Skeletal muscle tissue (tissue), 7 donors: ENCODE measurements around the gene PITPNM2.

DNA sequence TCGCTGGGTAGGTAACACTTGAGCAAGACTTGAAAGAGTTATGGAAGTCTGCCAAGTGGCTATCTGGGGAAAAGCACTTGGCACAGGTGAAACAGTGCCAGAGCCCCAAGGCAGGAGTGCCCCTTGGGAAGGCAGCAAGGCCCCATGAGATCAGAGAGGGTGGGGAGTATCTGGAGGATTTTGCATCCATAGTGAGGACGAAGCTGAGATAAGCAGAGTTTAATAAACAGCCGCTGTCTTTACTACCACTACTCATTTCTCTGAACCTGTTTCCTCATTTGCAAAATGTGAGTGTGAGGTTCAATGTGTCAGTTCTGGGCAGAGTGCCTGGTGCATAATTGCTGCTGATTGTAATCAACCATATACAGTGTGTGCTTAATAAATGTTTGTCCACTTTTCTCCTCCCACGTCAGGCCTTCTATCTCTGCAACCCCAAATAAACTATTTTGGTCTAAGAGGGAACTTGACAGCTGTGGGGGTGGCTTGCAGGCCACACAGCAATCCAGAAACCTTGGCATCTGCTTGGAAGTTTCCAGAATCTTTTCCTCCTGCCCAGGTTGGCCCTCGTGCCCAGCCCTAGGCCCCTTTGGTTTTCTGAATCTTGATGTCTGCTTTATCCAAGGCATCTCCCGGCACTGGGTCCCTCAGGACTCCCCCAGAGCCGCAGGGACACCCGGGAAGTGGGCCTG, 4.6 kb downstream of the ABCB9 start:
- PRO-cap, 3 experiments, result no peak in any of the 3 experiments
- RAMPAGE, long total RNA, result no peak
- RRBS, 2 experiments, result 85 to 92% methylated on average over 3 of the region's 8 CpGs

DNA sequence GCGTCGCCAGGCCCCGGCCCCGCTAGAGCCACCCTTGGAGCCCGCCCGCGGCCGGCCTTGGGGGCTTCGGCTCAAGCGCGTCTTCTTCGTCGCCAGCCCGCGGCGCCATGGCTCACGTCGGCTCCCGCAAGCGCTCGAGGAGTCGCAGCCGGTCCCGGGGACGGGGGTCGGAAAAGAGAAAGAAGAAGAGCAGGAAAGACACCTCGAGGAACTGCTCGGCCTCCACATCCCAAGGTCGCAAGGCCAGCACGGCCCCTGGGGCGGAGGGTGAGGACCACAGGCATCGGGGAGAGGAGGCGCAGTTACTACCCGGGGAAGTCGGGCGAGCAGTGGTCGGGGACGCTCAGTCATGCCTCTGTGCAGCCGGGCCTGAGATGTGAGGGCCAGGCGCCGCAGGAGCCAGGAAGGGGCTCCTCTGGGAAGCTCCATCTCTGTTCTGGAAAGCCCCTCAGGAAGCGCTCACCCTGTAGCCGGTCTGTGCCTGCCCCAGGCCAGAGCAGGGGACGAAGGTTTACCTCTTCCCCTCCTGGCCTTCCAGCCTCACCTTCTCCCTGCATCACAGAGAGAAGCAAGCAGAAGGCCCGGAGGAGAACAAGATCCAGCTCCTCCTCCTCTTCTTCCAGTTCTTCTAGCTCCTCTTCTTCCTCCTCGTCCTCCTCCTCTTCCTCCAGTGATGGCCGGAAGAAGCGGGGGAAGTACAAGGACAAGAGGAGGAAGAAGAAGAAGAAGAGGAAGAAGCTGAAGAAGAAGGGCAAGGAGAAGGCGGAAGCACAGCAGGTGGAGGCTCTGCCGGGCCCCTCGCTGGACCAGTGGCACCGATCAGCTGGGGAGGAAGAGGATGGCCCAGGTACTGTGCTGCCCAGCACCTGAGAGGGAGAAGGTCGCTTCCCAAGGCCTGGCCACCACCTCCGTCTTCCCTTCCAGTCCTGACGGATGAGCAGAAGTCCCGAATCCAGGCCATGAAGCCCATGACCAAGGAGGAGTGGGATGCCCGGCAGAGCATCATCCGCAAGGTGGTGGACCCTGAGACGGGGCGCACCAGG, 873 bp downstream of the ARL6IP4 start:
- PRO-cap, 3 experiments, result no peak in any of the 3 experiments
- RAMPAGE, long total RNA, result no peak
- RRBS, 2 experiments, result 8 to 12% methylated on average over 32 to 37 of the region's 60 CpGs

DNA sequence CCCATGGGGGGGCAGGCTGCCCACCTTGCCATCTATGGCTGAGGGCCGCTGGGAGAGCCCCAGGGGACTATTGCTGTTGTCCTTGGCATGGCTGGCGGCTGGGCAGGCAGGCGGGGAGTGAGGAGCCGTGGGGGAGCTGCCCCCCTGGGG, 3.4 kb downstream of the ARL6IP4 start:
- PRO-cap, 3 experiments, result no peak in any of the 3 experiments
- RAMPAGE, long total RNA, result no peak
- RRBS, 2 experiments, result no CpG with 5 or more reads among the region's 4 CpGs

GRCh38 chr12:123009591-123010062, 29.1 kb downstream of the ARL6IP4 start:
- PRO-cap, 3 experiments, result no peak in any of the 3 experiments
- RAMPAGE, long total RNA, result no peak
- RRBS, 2 experiments, result no CpG with 5 or more reads among the region's 11 CpGs

DNA sequence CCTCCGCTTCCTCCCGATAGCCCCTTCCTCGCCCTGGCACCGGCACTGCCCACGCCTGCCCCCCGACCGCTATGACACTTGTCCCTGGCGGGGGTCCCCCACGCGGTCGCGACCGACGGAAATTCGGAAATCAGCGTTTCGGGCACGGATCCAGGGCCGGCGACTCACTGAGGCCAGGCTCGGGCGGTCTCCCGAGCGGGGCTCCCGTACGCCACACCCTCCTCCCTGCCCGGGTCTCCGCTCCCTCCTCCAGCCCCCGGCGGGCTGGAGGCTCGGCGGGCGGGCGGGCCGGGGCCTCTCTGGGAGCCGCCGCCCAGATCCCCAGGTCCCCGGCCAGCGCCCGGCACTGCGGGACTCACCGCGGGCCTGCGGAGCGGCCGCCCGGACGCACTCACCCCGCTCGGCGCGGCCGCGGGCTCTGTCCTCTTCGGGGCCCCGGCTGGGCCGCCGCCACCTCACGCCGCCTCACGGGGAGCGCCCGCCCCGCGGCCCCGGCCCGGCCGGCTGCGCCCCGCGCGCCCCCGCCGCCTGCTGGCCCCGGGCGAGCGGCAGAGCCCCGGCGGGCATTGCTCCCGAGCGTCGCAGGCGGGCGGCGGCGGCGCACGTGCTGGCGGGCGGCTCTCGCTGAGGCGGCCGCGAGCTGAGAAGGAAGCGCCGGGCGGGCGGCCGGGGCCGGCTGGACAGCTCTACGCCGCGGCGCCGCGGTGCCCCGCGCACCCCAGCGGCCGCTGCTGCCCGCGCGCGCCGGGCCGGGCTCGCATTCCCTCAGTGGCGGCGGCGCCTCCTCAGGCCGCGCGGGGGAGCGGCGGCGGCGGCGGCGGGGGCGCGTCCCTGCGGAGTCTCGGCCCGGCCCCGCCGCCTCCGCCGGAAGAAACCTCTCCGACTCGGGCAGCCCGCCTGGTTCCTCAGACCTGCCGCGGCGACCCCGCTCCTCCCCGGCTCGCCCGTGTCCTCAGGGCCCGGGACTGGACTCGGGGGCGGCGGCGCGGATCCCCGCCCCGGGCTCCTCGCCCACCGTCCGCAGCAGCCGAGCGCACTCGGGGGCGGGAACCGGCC, at the start of gene PITPNM2:
PITPNM2 (minus strand) TSS at position 733 of the 1,056 bp plus-strand sequence.
- PRO-cap, 3 experiments, result peak in 3 of 3 experiments; most common plus-strand start position 908 of the sequence (in 2); most common minus-strand start position 169 of the sequence (in 1)
- RAMPAGE, long total RNA, result no peak
- RRBS, 2 experiments, result 3% methylated on average over 117 of the region's 164 CpGs

DNA sequence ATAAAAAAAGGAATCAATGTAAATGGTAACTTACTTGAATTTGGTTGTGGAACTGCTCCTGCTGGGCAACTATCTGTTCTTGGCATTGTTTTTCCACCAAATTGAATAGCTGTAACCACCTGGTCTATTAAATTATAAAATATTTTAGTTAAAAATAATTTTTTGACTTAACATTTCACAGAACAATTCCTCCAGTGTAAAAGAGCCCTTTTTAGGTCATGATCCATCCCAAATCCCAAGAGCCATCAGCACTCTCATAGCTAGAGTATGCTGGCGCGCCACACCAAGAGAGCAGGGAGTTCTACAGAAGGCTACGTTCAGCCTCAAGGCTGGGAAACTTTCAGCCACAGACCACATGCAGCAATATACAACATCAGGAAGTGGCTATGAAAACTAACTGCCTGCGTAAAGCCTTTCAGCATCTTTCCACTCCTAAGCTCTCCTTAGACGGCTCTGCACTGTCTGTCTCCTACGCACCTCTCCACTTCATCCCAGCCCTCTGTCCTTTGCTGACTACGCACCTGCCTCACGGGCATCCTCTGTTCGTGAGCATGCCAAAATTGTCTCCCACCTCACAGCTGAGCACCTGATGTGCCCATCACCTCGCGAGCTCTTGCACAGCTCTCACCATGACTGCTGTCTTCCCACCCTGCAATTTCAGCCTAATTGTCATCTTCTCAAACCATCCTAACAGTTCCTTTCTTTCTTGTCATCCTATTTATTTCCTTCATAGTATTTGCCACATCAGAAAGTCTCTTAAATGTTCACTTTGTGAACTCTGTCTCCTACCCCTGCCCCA, 9.7 kb downstream of the MPHOSPH9 start:
- PRO-cap, 3 experiments, result no peak in any of the 3 experiments
- RAMPAGE, long total RNA, result no peak
- RRBS, 2 experiments, result no CpG with 5 or more reads among the region's 11 CpGs

GRCh38 chr12:123265009-123265363, 6.7 kb downstream of the CDK2AP1 start:
- PRO-cap, 3 experiments, result no peak in any of the 3 experiments
- RAMPAGE, long total RNA, result no peak
- RRBS, 2 experiments, result no CpG with 5 or more reads among the region's 13 CpGs

GRCh38 chr12:123384380-123385418, 767 bp downstream of the KMT5A start:
- PRO-cap, 3 experiments, result no peak in any of the 3 experiments
- RAMPAGE, long total RNA, result no peak
- RRBS, 2 experiments, result 2 to 3% methylated on average over 8 of the region's 37 CpGs

- PRO-cap, 3 experiments, result no peak in any of the 3 experiments
- RAMPAGE, long total RNA, result no peak
- RRBS, 2 experiments, result no CpG with 5 or more reads among the region's 14 CpGs
Observed at GRCh38 chr12:123413388-123413882, 23.0 kb downstream of the RILPL2 start.

- PRO-cap, 3 experiments, result no peak in any of the 3 experiments
- RAMPAGE, long total RNA, result no peak
- RRBS, 2 experiments, result no CpG with 5 or more reads among the region's 10 CpGs
Observed at GRCh38 chr12:123513423-123513622, 20.2 kb downstream of the RILPL1 start.

- PRO-cap, 3 experiments, result no peak in any of the 3 experiments
- RAMPAGE, long total RNA, result no peak
- RRBS, 2 experiments, result no CpG with 5 or more reads among the region's 18 CpGs
Observed at GRCh38 chr12:123620942-123622021, 12.2 kb downstream of the EIF2B1 start.

GRCh38 chr12:123956214-123956889, 16.3 kb downstream of the CCDC92 start:
- PRO-cap, 3 experiments, result no peak in any of the 3 experiments
- RAMPAGE, long total RNA, result no peak
- RRBS, 2 experiments, result no CpG with 5 or more reads among the region's 11 CpGs

DNA sequence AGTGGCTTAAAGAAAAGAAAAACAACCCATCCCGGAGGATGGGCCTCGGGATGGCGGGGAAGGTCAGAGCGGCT, 272 bp downstream of the ZNF664 start:
- PRO-cap, 3 experiments, result no peak in any of the 3 experiments
- RAMPAGE, long total RNA, result no peak
- RRBS, 2 experiments, result 3 to 4% methylated on average over 4 of the region's 4 CpGs

DNA sequence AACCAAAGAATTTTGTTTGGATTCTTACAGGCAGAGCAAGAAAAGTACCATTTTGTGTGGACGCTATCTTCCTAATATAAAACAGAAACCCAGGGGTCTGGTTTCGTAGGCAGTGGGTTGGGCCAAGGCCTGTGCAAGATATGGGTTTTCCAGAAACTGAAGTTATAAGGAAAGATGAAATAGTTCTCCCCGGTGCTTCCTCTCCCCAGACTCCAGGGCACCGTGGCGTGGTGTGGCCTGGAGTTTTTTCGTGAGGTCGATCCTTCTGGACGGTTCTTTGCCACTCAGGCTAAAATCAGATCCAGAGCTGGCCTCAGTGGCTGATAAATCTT, 108.4 kb upstream of the RFLNA start:
- PRO-cap, 3 experiments, result no peak in any of the 3 experiments
- RAMPAGE, long total RNA, result no peak
- RRBS, 2 experiments, result no CpG with 5 or more reads among the region's 8 CpGs

DNA sequence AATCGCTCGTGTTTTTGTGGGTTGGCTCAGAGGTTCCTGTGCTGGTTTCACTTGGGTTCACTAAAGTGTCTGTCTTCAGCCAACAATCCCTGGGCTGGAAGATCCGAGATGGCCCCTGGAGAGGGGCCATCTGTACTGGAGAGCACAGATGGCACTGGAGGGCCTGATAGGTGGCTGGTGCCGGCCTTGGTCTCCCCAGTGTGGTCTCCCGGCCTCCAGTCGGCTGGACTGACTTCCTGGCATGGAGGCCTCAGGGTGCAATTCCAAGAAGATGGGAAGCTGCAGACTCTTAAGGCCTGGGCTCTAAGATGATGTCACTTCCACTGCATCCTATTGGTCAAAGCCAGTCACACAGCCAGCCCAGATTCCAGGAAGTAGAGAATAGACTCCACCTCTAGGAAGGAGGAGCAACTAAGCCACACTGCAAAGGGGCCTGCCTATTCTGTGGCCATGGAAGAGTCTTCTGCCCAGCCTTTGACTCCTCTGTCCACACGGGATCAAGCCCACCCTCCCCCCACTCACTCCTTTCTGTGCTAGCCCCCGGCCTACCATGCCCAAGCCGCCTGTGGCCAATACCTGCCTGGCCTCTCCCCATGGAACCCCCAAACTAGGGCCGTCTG, 104.0 kb upstream of the RFLNA start:
- PRO-cap, 3 experiments, result no peak in any of the 3 experiments
- RAMPAGE, long total RNA, result no peak
- RRBS, 2 experiments, result no CpG with 5 or more reads among the region's 10 CpGs

GRCh38 chr12:124333940-124334629, 39.2 kb downstream of the RFLNA start:
- PRO-cap, 3 experiments, result no peak in any of the 3 experiments
- RAMPAGE, long total RNA, result no peak
- RRBS, 2 experiments, result 77 to 82% methylated on average over 4 to 9 of the region's 24 CpGs

DNA sequence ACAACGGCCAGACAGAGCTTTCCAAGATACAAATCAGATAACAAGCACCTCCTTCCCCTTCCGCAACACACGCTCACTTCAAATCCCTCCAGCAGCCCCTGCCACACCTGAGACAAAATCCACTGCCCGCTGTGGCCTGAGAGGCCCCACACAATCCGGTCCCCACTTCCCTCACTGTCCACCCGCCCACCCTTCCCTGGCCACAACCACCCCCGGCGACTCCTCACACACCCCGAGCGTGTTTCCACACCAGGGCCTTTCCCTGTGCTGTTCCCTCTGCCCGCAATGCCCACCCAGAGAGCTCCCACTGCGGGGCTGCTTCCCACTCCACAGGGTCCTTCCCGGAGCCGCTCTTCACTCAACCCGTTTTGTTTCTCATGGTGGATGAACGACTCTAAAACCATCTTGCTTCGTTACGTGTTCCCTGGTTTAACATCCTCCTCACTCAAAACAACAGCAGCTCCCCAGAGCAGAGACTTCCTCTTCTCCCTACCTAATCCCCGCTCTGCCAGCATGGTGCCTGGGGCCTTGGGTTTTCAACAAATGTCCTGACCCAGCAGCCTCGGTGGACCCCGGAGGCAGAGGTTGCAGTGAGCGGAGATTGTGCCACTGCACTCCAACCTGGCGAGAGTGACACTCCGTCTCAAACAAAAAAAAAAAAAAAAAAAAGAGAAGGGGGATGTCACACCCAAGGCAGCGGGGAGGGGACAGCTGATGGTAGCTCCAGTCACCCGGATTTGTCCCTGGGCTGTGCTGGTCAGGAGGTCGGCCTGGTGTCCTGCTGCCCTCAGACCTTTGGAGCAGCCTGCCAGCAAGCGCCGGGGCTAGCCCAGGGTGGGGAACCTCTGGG, 65.8 kb downstream of the RFLNA start:
- PRO-cap, 3 experiments, result no peak in any of the 3 experiments
- RAMPAGE, long total RNA, result no peak
- RRBS, 2 experiments, result 31 to 39% methylated on average over 7 to 12 of the region's 29 CpGs

- PRO-cap, 3 experiments, result no peak in any of the 3 experiments
- RAMPAGE, long total RNA, result no peak
- RRBS, 2 experiments, result 2 to 7% methylated on average over 2 of the region's 14 CpGs
Observed at GRCh38 chr12:124370006-124370426, 75.1 kb downstream of the RFLNA start.

DNA sequence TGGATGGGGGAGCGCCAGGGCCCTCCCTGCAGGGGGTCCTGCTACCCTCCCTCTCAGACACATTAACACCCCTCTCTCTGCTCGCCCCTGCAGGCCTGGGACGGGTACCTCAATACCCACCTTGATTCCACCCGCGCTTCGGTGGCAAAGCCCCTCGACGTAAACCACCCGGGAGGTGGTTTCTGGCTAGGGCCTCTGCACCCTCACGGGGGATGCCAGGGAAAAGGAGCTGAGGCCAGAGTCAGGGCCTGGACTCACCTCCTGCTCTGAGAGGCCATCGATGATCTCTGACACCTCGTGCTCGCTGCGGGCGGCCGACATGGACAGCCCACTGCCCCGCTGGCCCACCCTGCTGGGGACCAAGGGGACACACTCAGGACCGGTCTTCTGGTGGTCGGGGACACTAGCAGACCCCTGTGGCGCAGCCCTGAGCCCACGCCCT, 134.5 kb downstream of the RFLNA start:
- PRO-cap, 3 experiments, result no peak in any of the 3 experiments
- RAMPAGE, long total RNA, result no peak
- RRBS, 2 experiments, result 100% methylated on average over 2 of the region's 21 CpGs

DNA sequence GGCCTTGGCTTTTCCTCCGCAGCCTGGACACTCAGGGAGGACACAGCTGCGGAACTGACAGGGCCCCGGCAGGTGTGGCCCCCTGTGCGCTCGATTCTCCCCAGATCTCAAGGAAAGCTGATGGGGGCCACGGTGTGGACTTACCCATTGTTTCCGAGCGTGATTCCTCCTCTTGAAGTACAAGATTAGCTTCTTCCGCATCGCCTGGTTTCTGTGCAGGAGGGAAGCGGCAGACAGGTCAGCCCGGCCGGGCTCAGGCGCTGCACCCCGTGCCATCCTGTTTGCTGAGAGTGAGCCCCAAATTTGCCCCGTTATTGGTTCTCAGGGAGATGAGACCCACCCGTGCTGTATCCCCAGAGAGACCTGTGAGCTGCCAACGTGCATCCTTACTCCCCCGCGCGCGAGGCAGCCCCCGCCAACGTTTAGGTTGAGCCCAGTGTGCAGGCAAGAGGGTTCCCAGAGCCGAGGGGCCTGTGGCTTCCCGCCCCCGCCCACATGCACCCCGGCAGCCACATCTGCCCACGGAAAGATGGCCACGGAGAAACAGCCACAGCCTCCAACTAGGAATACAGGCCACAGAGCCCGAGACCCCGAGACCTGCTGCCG, 129.5 kb downstream of the NCOR2 start:
- PRO-cap, 3 experiments, result no peak in any of the 3 experiments
- RAMPAGE, long total RNA, result no peak
- RRBS, 2 experiments, result 63 to 65% methylated on average over 9 of the region's 33 CpGs